Measurements from ENCODE around the gene RNF13.

GRCh38 chr3:146510005-146510511, 34.3 kb downstream of the PLSCR1 start:
- PRO-cap: no peak
- RAMPAGE, long total RNA, 4 experiments: no peak in any of the 4 experiments

DNA sequence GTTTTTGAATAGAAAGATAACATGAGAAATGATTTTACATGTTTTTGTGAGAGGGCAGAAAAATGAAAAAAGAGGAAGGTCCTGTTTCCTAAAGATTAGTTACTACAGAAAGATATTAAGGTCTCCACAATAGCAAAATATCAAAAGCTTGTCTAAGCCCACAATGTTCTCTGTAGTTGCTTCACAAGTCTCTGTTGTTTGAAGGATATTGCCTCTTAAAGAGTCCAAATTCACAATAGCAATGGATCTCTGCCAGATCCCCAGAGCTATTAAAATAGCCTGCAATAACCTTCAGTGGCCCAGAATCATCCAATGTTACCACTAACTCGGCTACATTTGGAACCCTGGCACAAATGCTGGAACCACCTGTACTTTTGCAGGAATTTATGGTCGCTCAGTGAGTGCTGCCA, 298.6 kb upstream of the PLSCR5 start:
- PRO-cap: no peak
- RAMPAGE, long total RNA, 4 experiments: no peak in any of the 4 experiments

DNA sequence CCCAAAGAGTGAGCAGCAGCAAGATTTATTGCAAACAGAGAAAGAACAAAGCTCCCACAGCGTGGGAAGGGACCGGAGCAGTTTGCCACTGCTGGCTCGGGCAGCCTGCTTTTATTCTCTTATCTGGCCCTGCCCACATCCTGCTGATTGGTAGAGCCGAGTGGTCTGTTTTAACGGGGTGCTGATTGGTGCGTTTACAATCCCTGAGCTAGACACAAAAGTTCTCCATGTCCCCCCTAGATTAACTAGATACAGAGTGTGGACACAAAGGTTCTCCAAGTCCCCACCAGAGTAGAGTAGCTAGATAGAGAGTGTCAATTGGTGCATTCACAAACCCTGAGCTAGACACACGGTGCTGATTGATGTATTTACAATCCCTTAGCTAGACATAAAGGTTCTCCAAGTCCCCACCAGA, 161.2 kb downstream of the ZIC4 start:
- PRO-cap: no peak
- RAMPAGE, long total RNA, 4 experiments: no peak in any of the 4 experiments

DNA sequence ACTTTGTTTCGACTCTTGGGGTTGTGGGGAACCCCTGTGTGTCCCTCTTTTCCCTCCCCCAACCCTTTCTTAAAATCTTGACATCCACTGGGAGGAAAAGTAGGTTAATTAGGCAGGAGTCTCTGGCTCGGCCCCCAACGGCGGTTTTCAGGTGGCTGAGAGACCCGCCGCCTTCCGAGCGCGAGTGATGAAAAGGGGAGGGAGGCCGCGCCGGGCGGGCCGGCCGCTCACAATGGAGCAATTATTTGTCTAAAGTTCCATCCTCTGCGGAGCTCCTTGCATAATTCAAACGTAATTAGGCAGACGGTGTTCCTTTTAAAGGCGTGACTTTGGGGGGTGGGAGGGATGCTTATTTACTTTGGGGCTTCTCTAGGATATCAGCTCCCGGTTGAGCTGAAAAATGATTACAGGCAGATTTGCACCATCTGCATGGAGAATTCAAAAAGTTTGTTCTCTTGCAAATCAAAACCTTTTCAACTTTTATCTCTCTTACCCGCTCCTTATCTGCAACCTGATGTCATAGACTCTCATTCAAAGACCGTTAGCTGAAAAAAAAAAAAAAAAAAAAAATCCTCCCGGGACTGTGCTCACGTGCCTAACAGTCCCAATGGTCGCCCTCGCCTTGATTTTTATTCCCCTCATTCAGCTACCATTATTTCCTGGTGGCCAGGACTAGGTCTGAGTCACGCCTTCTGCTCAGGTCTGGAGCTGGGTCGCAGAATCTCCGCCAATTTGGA, 51.5 kb downstream of the ZIC4 start:
- PRO-cap: no peak
- RAMPAGE, long total RNA, 4 experiments: no peak in any of the 4 experiments

DNA sequence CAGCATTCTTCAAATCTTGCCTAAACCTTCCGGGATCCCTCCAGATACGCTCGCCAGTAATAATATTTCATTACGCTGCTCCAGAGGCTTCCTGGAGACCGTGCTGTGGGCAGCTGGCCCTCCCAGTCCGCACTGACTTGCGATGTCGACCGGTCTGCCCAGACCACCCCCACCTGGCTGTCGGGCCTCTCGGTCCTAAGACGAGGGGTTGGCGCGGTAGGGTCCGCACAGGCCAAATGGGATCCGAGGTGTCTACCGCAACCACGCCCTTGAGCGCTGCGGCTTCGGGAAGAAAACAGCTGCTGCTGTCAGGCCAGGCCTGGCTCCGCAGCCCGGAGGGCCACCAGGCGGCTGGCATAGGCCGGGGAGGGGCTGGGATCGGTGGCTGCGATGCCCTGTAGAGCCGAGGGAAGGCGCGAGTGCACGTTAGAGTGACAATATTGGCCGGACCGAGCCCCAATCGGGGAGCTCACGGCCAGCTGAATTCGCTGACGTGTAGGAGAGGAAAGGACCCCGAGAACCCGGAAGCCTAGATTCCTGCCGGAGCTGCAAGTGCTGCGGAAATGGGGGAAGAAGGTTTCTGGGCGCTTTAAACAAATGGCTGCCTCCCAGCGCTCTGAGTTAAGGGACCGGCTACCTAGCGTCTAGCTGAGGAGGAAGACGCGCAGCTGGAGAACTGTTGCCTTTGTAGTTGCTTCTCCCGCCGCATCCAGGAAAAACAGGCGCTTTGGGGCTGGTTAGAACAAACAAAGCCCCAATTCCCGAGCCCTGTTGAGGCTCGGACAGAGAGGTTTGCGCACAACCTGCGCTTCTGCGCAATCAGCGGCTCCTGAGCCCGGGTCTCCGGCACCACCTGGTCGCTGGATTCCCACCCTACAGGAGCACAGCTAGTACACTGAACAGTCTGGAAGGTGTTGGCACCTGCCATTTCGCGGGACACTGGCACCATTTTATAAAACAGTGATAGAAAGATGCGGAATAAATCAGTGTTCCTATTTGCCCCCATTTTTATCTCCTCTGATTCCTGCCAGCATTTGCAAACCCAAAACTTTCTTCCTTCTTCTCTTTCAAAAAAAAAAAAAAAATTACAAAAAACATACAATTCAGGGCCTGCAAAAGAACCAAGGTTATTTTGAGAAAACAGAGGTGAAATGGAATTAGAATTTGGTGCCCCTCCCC, 14.0 kb downstream of the ZIC4 start:
- PRO-cap: no peak
- RAMPAGE, long total RNA, 4 experiments: no peak in any of the 4 experiments

GRCh38 chr3:147396900-147398196, 9.0 kb downstream of the ZIC4 start:
- PRO-cap: no peak
- RAMPAGE, long total RNA, 4 experiments: no peak in any of the 4 experiments

- PRO-cap: bidirectional peak, plus-strand start at chr3:148956125, minus-strand start at chr3:148955869
- RAMPAGE, long total RNA, 4 experiments: no peak in any of the 4 experiments
These were observed 35.6 kb upstream of the GYG1 start for GRCh38 chr3:148955593-148956277.

DNA sequence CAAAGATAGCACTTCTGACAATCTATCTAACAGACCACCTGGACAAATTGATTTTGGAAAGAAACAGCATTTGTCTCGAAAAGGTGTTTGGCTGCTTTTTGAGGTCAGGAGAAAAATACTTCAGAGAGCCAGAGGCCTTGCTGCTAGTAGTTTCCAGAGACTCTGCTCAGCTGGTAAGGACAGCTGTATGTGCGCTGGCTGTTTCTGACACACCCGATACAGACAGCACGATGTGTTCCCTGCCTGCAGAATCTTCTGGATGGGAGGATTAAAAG, 15.7 kb upstream of the GYG1 start:
- PRO-cap: unidirectional peak, minus-strand start at position 172 of the sequence
- RAMPAGE, long total RNA, 4 experiments: no peak in any of the 4 experiments

DNA sequence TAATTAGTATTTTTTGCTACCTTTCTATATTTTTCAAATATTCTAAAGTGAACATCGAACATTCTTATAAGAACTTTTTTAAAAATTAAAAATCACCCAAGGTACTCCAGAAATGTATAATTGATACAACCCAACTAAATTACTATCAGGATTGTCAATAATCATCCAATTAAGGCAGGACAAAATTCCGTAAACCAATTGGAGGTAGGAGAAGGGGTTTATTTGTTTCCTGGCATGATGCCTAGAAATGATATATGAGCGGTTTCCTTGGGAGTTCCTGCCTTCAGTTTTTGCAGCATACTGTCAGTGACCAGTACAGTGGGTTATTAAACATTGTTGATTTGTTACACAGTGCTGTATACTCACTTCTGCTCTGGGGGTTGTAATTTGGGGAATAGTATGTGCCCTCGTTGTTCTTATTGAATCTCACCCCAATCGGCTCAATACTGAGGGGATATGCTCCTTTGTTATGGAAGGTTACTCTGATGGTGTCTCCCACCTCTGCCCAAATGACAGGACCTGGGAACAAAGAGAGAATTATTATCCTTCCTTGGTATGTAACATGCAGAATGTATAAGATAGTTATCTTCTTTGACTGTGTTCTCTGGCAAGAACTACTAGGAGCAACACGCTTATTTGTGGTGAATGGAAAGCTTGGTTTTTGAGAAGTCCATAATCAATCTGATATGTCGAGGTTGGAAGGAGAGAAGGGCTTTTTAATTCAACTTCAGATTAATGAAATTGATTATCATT, 22.1 kb downstream of the CP start:
- PRO-cap: no peak
- RAMPAGE, long total RNA, 4 experiments: no peak in any of the 4 experiments

GRCh38 chr3:149209798-149210353, 11.8 kb downstream of the CP start:
- PRO-cap: no peak
- RAMPAGE, long total RNA, 4 experiments: no peak in any of the 4 experiments

GRCh38 chr3:149339784-149340257, 6.4 kb upstream of the TM4SF18 start:
- PRO-cap: bidirectional peak, plus-strand start at chr3:149340194, minus-strand start at chr3:149340052
- RAMPAGE, long total RNA, 4 experiments: no peak in any of the 4 experiments

DNA sequence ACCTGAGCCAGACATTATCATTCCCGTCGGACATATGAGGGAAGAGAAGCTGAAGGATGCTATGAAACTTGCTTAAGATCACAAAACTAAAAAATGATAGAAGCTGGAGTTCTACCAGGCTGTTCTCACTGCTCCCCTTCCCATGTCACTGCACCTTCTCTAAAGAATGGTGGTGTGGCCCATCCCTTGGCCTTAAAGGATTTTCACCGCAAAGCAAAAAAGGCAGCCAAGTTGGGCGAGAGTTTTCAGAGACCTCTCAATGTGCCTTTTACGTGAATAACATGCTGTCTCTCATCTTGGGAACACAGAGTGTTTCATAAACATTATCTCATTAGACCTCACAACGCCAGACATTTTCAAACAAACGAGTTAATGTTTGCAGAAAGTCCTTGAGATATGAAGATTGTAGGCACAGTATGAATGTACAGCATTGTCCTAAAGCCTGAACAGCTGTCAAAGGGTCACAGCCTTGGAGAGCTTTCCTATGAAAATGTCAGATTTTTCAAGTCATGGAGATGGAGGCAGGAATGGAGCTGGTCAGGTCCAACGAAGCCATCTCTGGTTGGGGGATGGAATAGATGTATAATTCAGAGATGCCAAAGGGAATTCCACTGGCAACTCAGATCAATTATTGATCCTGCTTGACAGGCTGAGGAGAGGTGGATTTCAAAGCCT, 21.4 kb downstream of the TM4SF1 start:
- PRO-cap: no peak
- RAMPAGE, long total RNA, 4 experiments: no peak in any of the 4 experiments

- PRO-cap: no peak
- RAMPAGE, long total RNA, 4 experiments: no peak in any of the 4 experiments
These were observed 7.4 kb upstream of the TM4SF1 start for GRCh38 chr3:149384753-149385440.

DNA sequence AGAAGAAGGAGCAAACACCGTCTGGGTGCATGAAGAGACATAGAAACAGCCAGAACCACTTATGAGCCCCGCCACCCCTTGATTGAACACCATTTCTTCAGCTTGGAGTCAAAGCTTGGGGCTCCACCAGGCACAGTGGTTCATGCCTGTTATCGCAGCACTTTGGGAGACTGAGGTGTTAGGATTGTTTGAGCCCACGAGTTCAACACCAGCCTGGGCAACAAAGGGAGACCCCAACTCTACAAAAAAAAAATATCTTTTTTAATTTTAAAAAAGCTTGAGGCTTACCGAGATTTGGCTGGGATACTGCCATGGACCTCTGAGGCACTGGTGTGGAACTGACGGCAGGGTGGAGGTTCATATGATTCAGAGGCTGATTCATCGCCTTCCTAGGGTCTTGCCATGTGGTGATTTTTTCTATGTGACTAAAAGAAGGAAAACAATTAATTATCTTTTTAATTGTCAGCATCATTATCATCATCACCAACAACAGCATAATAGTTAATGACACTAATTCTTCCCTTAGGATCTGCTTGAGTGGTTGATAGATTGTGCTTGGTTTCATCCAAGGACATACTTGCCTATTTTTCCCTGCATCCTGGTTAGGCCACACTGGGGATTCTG, 85.1 kb downstream of the WWTR1 start:
- PRO-cap: no peak
- RAMPAGE, long total RNA, 4 experiments: start-site peak on the minus strand in 1 of 4 experiments, centred at position 317 of the sequence, 363 reads per replicate

DNA sequence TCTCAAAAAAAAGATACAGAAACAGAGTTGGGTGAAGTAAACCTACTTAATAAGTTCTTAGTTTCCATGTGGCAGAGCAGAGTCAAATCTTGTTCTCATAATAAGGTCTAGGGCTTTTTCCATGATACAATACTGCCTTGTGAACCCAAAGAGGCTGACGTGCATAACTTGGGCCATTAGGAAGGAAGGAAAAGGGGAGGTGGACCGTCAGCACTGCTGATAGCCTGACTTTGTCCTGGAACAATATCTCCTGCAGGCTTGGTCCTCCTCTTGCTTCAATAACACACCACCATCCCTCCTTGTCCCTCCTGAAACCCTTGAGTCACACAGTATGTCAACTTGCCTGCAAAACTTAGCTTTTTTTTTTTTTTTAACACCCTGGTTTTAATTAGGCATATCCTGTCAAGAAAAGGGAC, 67.2 kb downstream of the WWTR1 start:
- PRO-cap: no peak
- RAMPAGE, long total RNA, 4 experiments: no peak in any of the 4 experiments

GRCh38 chr3:149618490-149619384, 39.1 kb downstream of the WWTR1 start:
- PRO-cap: no peak
- RAMPAGE, long total RNA, 4 experiments: no peak in any of the 4 experiments

DNA sequence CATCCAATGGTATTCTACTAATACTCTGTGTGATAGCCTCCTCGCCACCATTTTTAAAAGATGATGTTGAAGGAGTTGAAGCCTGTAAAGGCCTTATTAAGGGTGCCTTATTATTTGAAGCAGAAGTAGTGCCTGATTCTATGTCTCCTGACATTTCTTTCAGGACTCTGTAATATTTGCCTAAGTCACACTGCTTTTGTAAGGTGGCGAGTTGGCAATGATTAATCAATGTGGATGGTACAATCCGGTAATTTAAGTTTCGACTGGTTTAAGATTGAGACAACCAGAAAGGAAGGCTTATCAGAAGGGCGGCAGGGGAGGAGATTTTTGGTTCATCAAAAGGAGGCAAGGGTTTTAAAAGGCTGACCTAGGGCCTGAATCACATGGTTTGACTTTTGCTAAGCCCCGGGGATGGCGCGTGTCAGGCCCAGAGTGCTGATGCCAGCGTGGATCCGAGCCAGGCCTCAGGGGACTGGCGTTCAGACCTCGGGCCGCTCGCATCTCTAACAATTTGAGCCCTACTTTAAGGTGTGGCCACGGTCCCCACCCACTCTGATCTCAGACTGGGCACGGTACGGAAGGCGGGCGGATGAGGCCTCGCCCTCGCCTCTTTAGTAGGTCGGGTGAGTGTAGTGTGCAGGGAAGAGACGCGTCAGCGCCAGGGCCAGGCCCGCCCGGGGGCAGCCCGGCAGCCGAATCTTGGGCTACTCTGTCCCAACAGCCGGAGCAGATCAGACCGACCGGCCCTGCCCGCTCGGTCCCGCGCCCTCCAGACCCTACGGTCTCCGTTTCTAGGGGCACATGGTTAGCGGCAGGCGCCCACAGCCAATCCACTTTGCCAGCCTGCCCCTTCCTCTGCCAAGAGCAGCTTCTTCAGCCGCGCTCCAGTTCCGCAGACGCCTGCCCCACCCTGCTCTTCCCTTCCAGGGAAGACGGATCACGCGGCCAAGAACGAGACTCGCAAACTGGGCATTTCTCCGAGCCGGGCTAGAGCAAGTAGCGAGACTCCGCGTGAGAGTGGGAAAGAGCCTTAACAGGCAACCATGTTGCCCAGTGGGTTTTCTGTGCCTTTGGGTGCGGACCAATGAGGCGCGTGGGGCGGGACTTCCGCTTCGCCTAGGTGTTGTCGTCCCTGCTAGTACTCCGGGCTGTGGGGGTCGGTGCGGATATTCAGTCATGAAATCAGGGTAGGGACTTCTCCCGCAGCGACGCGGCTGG, at the start of gene RNF13:
RNF13 (plus strand) TSS at position 1,115 of the 1,218 bp plus-strand sequence.
- PRO-cap: bidirectional peak, plus-strand start at position 430 of the sequence, minus-strand start at position 474 of the sequence; bidirectional peak, plus-strand start at position 617 of the sequence, minus-strand start at position 513 of the sequence; bidirectional peak, plus-strand start at position 1,104 of the sequence, minus-strand start at position 898 of the sequence
- RAMPAGE, long total RNA, 4 experiments: start-site peak on the plus strand in 4 of 4 experiments, centred at positions 1,131 to 1,139 of the sequence, 1,252 to 2,918 reads per replicate

DNA sequence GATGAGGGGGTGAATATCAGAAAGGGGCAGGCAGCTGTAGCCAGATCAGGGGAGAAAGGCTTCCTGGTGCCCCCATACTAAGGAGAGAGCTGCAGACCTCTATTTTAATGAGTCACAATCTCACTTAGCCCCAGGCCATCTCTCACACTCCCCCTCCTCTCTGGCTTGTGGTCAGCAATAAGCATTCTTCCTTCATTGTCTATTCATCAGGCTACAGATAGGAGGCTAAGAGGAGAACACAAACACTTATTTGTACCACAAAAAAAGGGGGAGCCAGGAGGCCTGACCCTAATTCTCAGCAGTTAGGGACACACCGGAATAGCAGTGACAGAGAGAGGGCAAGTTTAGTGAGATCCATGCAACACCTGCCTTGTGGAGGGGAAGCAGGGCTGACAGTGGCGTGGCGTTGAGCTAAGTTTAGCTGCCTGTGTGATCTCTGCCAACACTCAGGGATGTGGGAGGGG, 192.0 kb upstream of the TSC22D2 start:
- PRO-cap: no peak
- RAMPAGE, long total RNA, 4 experiments: no peak in any of the 4 experiments

- PRO-cap: no peak
- RAMPAGE, long total RNA, 4 experiments: no peak in any of the 4 experiments
These were observed 166.5 kb upstream of the TSC22D2 start for GRCh38 chr3:150241636-150242020.

DNA sequence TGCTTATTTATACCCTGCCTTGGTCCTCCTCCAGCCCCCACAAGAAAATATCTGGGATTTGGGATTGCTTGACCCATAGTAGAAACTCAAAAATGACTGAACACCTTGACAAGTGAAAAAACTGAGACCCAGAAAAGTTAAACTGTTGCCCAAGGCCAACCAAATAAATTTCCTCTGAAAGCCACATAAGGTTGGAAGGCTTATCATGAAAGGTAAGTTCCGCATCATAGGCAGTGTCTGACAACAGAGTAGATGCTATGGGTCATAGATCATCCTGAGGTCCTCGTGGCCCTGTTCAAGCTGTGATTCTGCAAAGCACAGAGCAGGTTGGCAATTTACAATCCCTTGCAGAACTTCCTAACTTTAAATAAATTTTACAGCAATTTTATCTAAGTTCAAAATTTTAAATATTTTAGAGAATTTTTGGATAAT, 140.8 kb upstream of the TSC22D2 start:
- PRO-cap: no peak
- RAMPAGE, long total RNA, 4 experiments: no peak in any of the 4 experiments

Measured in esophagus muscularis mucosa (tissue), 4 donors.